ENCODE results near the genes BMI1, PTF1A and C10orf67.

- PRO-cap, 3 experiments = no peak in any of the 3 experiments
- RAMPAGE, long total RNA, 2 experiments = no peak in any of the 2 experiments
- RRBS = no CpG with 5 or more reads among the region's 20 CpGs
Measured at GRCh38 chr10:20531190-20532015, 365.7 kb downstream of the NEBL start.

- PRO-cap, 3 experiments = no peak in any of the 3 experiments
- RAMPAGE, long total RNA, 2 experiments = no peak in any of the 2 experiments
- RRBS = no CpG with 5 or more reads among the region's 8 CpGs
Measured at GRCh38 chr10:20929993-20930638, 33.0 kb upstream of the NEBL start.

DNA sequence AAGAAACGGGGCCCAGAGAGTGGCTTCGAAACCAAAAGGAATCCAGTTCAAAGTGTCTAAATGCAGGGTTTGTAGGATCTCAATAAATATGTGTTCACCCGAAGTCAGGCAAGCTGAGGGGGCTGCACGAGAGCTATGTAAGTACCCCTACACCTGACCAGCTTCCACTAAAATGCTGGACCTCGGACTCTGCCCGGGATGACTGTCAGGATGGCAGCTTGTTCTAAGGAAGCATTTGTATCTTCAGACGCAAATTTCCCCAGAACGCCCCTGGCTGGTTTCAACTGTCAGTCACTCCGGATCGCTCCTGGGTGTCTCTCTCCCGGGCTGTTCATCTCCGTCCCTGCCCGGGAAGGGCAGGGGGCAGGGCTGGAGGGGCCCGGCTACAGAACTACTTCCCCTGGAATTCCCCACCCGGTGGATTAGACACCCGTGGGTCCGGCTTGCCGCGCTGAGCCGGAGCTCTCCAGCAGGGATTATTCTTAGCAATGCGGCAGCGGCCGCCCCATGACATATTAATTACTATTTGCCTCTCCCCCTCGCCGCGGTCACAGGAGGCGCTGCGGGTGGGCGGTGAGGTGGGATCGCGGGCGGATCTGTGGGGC lies 275.8 kb upstream of the NEBL start:
- PRO-cap, 3 experiments = no peak in any of the 3 experiments
- RAMPAGE, long total RNA, 2 experiments = no peak in any of the 2 experiments
- RRBS = 3% methylated on average over 3 of the region's 32 CpGs

DNA sequence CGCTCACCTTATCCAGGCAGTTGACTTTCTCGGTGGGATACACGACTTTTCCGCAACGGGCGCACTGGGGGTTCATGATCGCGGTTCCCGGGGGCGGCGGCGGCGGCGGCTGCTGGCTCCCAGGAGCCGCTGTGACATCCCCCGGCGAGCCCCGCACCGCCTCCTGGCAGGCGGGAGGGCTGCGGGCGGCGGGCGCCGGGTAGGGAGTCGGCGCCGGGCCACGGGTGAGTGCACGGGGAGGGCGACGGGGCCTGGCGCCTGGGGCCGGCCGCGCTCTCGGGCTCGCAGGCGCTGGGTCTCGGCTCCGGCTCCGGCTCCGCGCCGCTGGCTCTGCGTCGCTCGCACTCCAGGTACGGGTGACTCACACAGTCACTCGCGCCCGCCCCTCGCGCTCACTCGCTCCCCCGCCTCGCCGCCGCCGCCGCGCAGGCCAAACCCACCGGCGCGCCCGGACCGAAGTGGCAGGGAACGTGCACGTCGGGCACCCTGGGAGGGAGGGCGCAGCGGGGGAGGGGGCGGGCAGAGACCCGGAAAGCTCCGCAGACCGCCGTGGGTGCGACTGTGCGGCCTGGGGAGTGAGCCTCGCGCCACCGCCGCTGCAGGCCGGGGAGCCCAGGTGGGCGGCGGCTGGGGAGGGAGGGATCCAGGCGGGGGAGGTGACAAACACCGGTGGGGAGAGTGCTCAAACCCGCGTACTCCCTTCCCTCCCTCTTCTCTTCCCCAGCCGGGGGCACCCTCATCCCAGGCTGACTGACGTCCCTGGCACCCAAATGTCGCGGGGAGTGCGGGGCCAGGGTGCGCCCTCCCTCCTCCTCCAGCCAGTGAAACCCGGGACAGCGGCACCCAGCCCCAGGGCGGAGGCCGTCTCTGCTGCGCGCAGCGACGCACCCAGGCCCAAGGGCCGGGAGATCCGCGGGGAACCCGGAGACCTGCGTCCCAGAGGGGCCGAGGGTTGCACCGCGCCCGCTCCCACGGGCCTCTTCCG lies 276.9 kb upstream of the NEBL start:
- PRO-cap, 3 experiments = peak in 3 of 3 experiments; most common plus-strand start position 558 of the sequence (in 3); most common minus-strand start position 334 of the sequence (in 2)
- RAMPAGE, long total RNA, 2 experiments = no peak in any of the 2 experiments
- RRBS = 1% methylated on average over 72 of the region's 115 CpGs

- PRO-cap, 3 experiments = no peak in any of the 3 experiments
- RAMPAGE, long total RNA, 2 experiments = no peak in any of the 2 experiments
- RRBS = no CpG with 5 or more reads among the region's 3 CpGs
Measured at GRCh38 chr10:21330018-21330362, 195.5 kb downstream of the SKIDA1 start.

DNA sequence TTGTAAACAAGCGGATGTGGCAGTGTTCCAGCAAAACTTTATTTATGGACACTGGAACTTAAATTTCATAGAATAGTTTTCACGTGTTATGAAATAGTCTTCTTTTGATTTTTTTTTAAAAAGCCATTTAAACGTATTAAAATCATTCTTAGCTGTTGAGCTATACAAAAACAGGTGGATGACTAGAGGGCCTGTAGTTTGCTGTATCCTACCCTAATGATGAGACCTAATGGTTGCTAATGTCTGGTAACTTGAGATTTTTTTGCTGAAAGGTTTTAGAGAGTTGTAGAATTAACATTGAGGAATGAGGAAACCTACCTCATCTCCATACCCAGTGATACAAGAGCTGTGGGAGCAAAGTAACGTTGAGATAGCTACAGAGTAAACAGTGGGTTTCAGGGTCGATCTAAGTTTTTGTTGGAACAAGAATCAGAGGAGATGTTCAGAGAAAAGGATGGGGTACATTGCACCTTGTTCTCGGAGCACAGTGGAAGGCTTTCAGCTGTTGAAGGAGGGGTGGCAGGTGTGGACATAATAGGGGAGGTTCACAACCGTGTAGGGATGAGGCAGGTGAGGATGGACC lies 121.5 kb downstream of the MLLT10 start:
- PRO-cap, 3 experiments = no peak in any of the 3 experiments
- RAMPAGE, long total RNA, 2 experiments = no peak in any of the 2 experiments
- RRBS = no CpG with 5 or more reads among the region's 7 CpGs

- PRO-cap, 3 experiments = no peak in any of the 3 experiments
- RAMPAGE, long total RNA, 2 experiments = no peak in any of the 2 experiments
- RRBS = no CpG with 5 or more reads among the region's 12 CpGs
Measured at GRCh38 chr10:21746849-21747889, 213.1 kb downstream of the MLLT10 start.

DNA sequence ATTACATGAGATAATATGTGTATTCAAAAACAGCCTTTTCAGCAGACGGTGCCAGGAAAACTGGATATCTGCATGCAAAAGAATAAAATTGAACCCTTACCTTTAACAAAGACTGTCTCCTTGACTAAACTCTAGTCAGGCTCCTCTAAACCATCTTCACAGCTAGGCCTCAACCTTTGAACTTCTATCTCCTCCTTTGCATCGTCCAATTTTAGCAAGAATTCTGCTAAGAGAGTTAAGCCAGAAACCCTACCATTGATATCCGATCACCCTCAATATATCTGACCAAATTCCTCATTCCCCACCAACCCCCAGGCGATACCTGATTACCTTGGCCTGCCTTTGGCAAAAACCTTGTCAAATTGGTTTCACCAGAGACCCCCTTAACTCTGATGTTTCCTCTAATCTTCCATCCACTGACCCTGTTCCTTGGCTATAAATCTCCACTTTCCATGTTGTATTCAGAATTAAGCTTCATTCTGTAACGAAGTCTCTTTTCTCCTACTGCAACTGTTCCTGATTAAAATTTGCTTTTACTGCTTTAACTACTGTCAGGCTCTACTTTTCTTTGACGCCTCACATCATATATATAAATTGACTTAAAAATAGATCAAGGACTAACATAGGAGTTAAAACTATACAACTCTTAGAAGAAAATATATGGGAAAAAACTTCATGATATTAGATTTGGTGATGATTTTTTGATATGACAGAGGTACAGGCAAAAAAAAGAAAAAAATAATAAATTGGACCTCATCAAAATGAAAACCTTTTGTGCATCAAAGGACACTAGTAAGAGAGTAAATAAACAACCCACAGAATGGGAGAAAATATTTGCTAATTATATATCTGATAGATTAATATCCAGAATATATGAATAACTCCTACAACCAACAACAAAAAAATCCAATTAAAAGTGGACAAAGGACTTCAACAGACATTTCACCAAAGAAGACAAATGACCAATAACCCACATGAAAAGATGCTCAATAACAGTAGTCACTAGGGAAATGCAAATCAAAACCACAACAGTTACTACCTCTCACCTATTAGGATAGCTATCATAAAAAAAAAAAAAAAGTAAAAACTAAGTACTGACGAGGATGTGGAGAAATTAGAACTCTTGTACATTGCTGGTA lies 21.5 kb downstream of the DNAJC1 start:
- PRO-cap, 3 experiments = no peak in any of the 3 experiments
- RAMPAGE, long total RNA, 2 experiments = no peak in any of the 2 experiments
- RRBS = no CpG with 5 or more reads among the region's 7 CpGs

DNA sequence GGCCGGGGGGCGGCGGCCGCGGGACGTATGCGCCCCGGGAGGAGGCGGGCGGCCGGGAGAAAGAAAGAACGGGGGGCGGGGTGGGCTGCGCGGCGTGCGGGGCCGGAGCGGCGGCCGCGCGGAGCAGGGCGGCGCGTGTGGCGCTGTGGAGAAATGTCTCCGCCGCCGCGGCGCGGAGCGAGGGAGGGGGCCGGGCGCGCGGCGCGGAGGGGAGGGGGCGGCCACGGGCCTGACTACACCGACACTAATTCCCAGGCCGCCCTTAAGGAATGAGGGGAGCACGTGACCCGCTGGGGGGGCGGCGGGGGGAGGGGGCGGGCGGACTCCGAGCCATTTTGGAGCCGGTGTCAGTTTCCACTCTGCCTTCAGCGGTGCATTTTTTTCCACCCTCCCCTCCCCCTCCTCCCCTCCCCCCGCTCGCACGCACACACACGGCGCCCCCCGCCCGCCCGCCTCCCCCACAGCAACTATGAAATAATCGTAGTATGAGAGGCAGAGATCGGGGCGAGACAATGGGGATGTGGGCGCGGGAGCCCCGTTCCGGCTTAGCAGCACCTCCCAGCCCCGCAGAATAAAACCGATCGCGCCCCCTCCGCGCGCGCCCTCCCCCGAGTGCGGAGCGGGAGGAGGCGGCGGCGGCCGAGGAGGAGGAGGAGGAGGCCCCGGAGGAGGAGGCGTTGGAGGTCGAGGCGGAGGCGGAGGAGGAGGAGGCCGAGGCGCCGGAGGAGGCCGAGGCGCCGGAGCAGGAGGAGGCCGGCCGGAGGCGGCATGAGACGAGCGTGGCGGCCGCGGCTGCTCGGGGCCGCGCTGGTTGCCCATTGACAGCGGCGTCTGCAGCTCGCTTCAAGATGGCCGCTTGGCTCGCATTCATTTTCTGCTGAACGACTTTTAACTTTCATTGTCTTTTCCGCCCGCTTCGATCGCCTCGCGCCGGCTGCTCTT lies at the start of gene BMI1:
BMI1 (plus strand) TSS at position 350 of the 942 bp plus-strand sequence.
- PRO-cap, 3 experiments = peak in 3 of 3 experiments; most common plus-strand start position 350 of the sequence (in 3); most common minus-strand start position 246 of the sequence (in 2)
- RAMPAGE, long total RNA, 2 experiments = start-site peak on the plus strand in 2 of 2 experiments, centred at positions 473 to 772 of the sequence, 92 to 651 reads per replicate
- RRBS = 1% methylated on average over 32 of the region's 118 CpGs

GRCh38 chr10:22537941-22538271 lies 176.5 kb downstream of the PIP4K2A start:
- PRO-cap, 3 experiments = no peak in any of the 3 experiments
- RAMPAGE, long total RNA, 2 experiments = no peak in any of the 2 experiments
- RRBS = no CpG with 5 or more reads among the region's 5 CpGs

GRCh38 chr10:22569484-22570285 lies 144.7 kb downstream of the PIP4K2A start:
- PRO-cap, 3 experiments = no peak in any of the 3 experiments
- RAMPAGE, long total RNA, 2 experiments = no peak in any of the 2 experiments
- RRBS = no CpG with 5 or more reads among the region's 5 CpGs

DNA sequence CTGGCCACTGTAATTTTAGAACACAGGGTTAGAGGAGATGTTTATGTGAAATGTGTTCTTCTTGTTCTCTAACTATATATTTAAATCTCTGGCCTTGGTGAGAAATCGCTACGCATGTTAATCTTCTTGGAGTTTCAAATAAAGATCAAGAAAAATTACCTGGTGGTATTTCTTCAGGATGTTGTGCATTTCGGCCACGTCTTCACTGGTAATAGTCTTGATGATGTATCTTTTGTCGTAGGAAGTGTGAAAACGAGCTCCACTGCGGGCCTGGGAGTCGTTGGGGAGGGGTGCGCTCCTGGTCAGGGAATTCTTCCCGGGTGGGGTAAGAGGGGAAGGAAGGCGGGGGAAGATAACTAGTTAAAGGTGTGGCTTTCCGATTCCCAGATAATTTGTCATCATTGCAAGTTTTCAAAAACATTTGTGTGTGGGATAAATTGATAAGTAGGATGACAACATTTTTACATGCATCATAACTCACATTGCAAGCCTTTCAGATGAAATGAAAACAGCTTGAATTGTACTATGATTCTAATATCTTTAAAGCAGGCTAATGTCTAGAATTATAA lies 122.8 kb downstream of the PIP4K2A start:
- PRO-cap, 3 experiments = no peak in any of the 3 experiments
- RAMPAGE, long total RNA, 2 experiments = no peak in any of the 2 experiments
- RRBS = no CpG with 5 or more reads among the region's 12 CpGs

- PRO-cap, 3 experiments = no peak in any of the 3 experiments
- RAMPAGE, long total RNA, 2 experiments = no peak in any of the 2 experiments
- RRBS = no CpG with 5 or more reads among the region's 9 CpGs
Measured at GRCh38 chr10:22625426-22626113, 88.8 kb downstream of the PIP4K2A start.

GRCh38 chr10:22849337-22849959 lies 78.4 kb upstream of the ARMC3 start:
- PRO-cap, 3 experiments = peak in 2 of 3 experiments; most common plus-strand start chr10:22849598 (in 1); most common minus-strand start chr10:22849658 (in 2)
- RAMPAGE, long total RNA, 2 experiments = start-site peak on the plus strand in 1 of 2 experiments, at chr10:22849678-22849721 at its widest, 26 reads per replicate; start-site peak on the minus strand in 1 of 2 experiments, at chr10:22849602-22849613 at its widest, 7 reads per replicate
- RRBS = 58% methylated on average over 4 of the region's 10 CpGs

DNA sequence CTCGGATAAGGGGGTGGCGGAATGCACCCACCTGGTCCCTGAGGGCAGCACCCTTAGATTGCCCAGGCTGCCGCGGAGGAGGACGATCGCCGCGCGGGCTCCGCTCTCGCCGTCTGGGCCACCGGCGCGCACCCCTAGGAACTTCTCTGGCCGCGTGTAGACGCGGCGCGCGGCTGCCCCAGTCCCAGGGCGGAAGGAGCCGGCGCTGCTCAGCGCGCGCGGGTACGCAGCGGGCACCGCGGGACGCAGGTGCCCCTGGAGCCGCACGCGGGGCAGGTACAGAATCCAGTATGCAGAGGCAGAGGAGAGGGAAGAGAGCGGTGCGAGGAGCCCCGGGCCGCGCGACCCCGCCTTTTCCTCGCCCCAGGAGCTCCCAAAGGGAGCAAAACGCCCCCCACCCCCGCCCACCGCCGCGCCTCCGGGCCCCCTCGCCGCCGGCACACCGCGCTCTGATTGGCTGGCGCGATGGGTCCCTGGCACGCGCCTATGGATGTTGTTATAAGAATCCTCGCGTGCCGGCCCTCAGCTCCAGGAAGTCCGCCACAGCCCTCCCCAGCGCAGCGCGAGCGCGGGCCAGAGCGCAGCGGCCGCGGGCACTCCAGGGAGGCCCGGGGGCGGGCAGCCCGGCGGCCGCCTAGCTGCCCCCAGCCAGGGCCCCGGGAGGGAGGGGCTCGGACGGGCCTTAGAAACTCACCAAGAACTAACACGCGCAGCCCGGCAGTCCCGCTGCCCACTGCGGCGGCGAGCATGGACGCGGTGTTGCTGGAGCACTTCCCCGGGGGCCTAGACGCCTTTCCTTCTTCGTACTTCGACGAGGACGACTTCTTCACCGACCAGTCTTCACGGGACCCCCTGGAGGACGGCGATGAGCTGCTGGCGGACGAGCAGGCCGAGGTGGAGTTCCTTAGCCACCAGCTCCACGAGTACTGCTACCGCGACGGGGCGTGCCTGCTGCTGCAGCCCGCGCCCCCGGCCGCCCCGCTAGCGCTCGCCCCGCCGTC lies at the start of gene PTF1A:
PTF1A (plus strand) TSS at position 529 of the 1,001 bp plus-strand sequence.
- PRO-cap, 3 experiments = peak in 3 of 3 experiments; most common plus-strand start position 531 of the sequence (in 3); most common minus-strand start position 360 of the sequence (in 2)
- RAMPAGE, long total RNA, 2 experiments = no peak in any of the 2 experiments
- RRBS = 1% methylated on average over 49 of the region's 117 CpGs

DNA sequence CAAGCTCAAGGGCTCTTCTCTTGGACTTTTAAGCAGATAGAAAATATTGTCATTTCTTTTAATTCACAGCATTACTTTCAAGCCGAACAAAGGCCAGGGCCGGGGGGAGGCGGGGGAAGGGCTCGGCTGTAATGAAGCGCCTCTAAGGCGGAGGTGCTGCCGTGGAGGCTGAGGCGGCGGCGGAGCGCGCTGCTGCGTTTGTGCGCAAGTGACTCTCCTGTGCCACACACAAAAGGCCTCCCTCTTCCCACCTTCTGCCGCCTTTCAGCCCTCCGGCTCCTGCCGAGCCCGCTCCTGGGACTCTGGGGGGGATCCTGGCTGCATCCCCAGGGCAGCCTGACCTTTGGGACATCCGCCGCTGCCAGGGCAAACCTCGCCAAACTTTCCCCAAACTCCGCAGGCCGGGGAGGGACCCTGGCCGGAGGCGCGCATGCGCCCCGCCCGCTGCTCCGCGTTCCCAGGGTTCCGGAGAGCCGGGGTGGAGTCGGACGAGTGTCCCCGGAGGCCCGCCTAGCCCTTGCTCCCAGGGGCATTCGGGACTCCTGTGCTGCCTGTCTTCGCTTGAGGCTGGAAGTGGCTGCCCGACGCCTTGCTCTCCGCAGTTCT lies 6.7 kb downstream of the PTF1A start:
- PRO-cap, 3 experiments = no peak in any of the 3 experiments
- RAMPAGE, long total RNA, 2 experiments = no peak in any of the 2 experiments
- RRBS = 2% methylated on average over 9 of the region's 42 CpGs

DNA sequence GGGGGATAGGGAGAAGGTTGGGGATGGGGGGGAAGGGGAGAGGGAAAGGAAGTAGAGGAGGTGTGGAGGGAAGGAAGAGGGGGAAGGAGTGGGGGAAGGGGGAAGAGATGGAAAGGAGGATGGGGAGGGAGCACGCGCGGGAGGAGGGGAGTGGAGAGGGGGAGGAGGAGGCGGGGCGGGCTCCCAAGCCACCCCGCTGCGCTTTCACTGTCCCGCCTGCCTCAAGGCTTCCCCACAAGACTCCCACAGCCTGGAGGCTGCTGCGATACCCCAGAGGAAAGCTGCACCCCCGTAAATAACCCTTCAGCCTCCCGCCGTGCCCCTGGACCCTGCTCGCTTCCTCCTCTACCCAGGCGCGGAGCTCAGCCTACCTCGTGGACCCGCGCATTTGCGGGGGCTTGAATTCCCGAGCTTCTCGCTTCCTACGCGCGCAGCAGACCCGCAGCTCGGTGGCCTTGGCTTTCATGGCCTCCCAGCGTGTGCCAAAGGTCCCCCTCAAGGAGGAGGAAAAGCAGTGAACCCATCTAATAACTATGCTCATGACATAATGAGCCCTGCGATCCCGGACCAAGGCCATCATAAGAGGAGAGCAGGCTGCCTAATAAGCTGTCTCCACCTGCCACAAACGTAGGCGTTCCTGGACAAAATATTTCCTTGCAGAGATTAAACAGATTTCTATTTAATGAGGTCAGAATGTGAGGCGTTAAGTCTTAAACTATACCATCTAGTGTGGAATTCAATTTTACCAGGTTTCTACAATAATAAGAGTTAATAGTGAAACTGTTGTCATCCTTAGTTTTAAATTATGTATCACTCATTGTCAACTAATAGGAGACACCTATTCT lies at the start of gene C10orf67:
C10orf67 (minus strand) TSS at position 600 of the 845 bp plus-strand sequence.
- PRO-cap, 3 experiments = peak in 2 of 3 experiments; most common plus-strand start position 107 of the sequence (in 2)
- RAMPAGE, long total RNA, 2 experiments = no peak in any of the 2 experiments
- RRBS = no CpG with 5 or more reads among the region's 32 CpGs

DNA sequence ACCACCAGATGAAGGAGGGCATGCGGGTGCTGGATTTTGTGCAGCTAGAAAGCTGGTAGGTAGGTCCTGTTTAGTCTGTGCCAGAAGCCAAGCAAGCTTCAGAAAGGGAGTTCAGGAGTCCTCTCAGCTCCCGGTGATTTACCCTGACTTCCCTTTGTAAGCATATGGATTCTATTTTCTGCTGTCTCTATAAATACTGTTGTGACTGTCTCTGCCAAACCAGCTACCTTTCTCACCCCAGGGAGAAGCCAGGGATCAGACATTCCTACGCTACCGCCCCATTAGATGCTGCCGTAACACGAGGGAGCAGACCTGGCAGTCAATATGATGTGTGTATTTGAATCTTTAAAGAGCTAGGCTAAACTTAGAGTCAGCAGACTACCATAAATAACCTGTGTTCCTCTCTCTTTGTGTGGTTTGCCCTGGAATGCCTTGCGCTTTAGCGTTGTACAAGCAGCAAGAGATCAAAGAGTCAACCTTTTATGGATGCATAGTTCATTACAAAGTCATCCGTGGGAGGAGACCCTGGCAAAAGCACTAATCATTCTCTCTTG lies 200.3 kb upstream of the KIAA1217 start:
- PRO-cap, 3 experiments = no peak in any of the 3 experiments
- RAMPAGE, long total RNA, 2 experiments = no peak in any of the 2 experiments
- RRBS = no CpG with 5 or more reads among the region's 9 CpGs

DNA sequence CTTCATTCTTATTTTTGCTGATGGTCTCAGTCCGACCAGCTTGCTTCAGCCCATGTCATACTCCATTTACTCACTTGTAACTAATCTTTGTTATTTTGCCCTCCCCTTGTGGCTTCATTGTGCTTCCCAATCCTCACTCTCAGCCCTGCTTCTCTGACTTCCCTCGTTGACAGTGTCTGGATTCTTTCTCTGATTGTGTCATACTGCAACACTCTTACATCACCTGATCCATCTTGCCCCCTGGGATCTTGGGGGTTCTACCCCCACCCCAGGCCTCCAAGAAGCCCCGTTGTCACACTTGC lies 93.1 kb upstream of the KIAA1217 start:
- PRO-cap, 3 experiments = no peak in any of the 3 experiments
- RAMPAGE, long total RNA, 2 experiments = no peak in any of the 2 experiments
- RRBS = no CpG with 5 or more reads among the region's 3 CpGs

DNA sequence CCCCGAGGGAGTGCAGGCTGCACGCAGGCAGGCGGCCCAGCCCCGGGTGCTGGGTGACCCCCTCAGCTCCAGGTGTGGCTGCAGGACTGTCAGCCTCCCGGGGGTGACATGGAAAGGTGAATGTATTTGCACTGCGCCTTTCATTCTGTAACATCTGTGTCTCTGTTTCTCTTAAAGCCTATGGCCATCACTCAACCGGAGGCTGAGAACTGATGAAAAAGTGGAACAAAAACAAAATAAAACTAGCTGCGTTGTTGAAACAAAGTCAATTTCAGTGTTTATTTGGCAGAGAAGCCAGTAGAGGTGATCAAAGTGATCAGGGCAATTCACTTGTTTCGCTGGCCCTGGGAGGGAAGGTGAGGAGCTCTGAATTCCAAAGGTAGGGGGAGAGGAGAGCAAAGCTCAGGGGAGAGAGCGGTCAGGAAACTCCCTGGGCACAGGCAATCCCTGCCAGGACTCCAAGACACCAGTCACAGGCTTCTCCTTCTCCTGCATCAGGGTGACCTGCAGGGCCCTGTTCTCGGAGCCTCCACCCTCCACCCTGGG lies 6.9 kb upstream of the KIAA1217 start:
- PRO-cap, 3 experiments = no peak in any of the 3 experiments
- RAMPAGE, long total RNA, 2 experiments = no peak in any of the 2 experiments
- RRBS = 89% methylated on average over 3 of the region's 11 CpGs